Peripheral blood mononuclear cell (primary cell): Measurements from ENCODE around the genes KRT24, KRTAP2-4, KRTAP9-7 and KRT17.

- PRO-cap, 8 experiments = no peak in any of the 8 experiments
Observed at GRCh38 chr17:40556777-40557488, 8.3 kb downstream of the CCR7 start.

- PRO-cap, 8 experiments = no peak in any of the 8 experiments
Observed at GRCh38 chr17:40703554-40703887, at the start of gene KRT24. Gene KRT24 (minus strand): TSS chr17:40703752.

DNA sequence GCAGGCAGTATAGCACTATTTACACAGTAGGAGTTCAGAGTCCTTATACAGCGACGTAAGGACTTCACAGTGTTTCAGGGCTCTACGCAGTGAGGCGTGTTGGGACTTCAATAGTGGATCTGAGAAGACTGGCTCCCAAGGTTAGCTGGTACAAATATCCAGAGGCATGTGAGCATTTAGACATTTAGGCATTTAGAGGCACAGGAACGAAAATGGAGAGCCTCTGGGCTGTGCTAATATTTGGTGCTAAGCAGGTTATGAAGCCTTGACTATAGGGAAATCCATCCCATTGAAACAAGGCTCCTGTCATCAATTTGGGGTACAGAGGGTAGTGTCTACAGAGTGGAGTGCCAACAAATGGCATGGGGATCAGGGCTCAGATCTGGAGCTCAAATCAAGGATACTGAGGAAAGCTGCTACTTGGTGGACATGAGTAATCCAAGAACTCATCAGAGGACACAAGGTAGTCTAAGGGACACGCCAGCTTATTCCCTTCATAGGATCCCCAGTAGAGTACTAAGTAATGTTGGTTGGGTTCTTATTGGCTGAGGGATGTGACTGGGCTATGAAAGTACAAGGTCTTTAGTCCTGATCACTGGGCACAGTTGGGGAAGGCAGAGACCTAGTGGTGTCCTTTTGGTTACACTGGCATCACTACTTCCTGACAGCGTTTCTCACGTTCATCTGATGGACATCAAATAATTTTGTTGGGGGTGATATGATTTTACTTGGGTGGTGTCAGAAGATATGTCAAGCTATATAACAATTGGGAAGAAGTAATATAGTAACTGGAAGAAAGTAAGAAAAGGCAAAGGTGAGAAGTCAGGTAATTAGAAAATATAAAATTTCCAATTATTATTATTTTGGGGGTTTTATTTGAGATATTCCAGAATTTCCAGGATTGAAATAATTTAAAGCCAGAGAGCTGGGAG lies 5.2 kb downstream of the KRT10 start:
- PRO-cap, 8 experiments = no peak in any of the 8 experiments

DNA sequence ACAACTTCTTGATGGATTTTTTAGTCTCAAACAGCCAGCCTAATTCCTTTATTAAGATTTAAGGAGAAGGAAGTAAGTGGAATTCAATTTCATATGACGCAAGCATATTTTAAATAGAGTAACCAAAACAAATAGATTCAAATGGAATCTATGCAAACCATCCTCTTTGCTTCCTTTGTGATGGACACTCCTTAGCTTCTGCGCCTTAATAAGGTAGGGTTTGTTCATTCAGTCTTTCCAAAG lies 16.5 kb downstream of the KRT12 start:
- PRO-cap, 8 experiments = no peak in any of the 8 experiments

- PRO-cap, 8 experiments = no peak in any of the 8 experiments
Observed at GRCh38 chr17:40899746-40900396, 14.8 kb upstream of the KRT20 start.

DNA sequence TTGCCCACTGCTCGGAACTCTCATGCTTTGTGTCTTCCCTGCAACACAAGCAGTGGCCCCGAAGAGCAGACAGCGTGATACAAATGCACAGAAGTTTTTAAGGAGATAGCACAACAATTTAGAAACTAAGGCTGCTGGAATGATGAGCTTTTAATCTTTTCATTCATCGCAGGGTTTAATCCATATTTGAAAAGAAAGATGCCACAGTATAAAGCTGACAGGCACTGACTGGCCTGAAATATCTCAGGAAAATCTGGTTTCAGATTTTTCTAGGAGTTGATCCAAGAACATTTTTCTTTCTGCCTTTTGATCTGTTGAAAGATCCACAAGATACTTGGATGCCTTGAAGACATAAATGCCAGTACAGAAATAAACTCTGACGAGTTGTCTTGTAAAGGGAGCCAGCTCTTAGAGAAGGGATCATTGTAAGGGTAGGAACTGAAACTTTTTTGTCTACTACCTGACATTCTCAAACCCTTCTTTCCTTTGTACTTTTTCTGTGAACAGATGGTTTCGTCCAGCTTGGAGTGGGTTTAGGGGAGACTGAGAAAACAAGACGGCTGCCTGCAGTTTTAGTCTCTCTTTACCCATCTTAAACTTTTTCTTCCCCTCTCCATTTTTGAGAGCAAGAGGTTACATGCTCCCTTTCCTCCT lies 25.4 kb upstream of the KRT20 start:
- PRO-cap, 8 experiments = no peak in any of the 8 experiments

GRCh38 chr17:40945576-40945787 lies 8.0 kb upstream of the KRT23 start:
- PRO-cap, 8 experiments = no peak in any of the 8 experiments

GRCh38 chr17:40958096-40958921 lies 8.4 kb downstream of the KRT39 start:
- PRO-cap, 8 experiments = no peak in any of the 8 experiments

DNA sequence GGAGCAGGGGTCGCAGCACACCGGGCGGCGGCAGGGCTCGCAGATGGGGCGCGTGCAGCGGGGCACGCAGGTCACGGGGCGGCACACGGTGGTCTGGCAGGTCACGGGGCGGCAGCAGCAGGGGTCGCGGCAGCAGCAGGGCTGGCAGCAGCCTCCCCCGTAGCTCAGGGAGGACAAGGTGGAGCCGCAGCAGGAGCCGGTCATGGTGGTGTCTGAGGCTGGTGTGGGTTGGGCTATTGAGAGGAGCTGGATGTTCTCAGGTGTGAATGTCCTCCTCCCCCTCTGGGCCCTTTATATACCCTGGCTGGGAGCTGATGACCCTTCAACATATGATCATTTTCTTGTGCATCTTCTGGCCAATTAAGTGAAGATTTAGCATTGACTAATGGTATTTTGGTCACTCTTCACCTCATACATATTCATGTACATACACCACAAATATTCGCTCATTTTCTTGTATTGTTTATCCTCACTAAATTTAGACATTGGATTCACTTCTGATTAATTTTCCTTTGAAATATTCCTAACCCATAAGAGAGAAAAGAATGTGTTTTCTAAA lies at the start of gene KRTAP2-4:
Gene KRTAP2-4, minus strand, starts transcription at position 238 of the 559 bp plus-strand sequence.
- PRO-cap, 8 experiments = no peak in any of the 8 experiments

- PRO-cap, 8 experiments = no peak in any of the 8 experiments
Observed at GRCh38 chr17:41120080-41120712, 2.0 kb upstream of the KRTAP4-11 start.

DNA sequence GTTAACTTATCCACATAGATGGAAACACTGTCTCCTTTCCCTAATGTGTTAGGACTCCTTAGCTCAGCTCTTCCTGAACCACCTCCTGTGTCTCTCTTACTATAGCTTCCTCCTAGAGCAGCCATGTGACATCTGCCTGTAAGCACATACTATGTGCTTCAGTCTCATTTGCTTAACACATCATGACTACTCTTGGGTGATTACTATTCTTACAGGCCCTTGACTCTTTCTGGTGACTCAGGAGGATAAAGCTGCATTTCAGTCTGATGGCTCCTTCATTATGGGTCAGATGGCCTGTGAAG lies 284 bp upstream of the KRTAP4-2 start:
- PRO-cap, 8 experiments = no peak in any of the 8 experiments

GRCh38 chr17:41275537-41275870 lies at the start of gene KRTAP9-7:
Gene KRTAP9-7 (plus strand): TSS chr17:41275698.
- PRO-cap, 8 experiments = no peak in any of the 8 experiments

- PRO-cap, 8 experiments = peak in 2 of 8 experiments; most common plus-strand start chr17:41492694 (in 2)
Observed at GRCh38 chr17:41492374-41492948, 2.8 kb upstream of the KRT36 start.

- PRO-cap, 8 experiments = no peak in any of the 8 experiments
Observed at GRCh38 chr17:41524723-41525081, 3.4 kb downstream of the KRT19 start.

DNA sequence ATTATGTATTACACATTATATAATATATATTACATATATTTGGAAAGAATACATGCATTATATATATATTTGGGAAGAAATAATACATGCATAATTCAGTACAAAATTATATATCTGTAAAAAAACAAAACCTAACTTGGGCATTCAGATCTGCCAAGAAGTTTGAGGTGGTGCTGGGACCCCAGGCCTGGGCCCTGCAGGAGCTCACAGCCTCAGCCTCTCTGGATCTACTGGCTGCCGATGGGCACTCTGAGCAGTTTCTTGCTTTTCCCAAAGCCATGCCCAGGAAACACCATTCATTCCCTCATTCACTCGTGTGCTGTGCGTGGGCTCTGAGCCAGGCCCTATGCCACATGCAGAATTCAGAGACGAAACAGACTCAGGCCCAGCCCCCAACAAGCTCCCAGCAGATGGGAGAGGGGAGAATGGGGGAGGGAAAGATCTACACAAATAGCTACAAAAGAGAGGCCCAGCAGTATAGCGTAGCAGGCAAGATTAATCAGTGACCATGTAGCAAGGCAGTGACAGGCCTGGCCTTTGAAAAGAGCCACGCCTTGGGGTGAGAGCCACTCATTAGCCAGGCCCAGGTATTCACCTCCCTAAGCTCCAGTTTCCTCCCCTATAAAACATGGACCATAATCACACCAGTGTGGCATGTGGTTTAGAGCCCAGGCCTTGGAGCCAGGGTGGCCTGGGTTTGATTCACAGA lies 16.2 kb upstream of the KRT19 start:
- PRO-cap, 8 experiments = no peak in any of the 8 experiments

DNA sequence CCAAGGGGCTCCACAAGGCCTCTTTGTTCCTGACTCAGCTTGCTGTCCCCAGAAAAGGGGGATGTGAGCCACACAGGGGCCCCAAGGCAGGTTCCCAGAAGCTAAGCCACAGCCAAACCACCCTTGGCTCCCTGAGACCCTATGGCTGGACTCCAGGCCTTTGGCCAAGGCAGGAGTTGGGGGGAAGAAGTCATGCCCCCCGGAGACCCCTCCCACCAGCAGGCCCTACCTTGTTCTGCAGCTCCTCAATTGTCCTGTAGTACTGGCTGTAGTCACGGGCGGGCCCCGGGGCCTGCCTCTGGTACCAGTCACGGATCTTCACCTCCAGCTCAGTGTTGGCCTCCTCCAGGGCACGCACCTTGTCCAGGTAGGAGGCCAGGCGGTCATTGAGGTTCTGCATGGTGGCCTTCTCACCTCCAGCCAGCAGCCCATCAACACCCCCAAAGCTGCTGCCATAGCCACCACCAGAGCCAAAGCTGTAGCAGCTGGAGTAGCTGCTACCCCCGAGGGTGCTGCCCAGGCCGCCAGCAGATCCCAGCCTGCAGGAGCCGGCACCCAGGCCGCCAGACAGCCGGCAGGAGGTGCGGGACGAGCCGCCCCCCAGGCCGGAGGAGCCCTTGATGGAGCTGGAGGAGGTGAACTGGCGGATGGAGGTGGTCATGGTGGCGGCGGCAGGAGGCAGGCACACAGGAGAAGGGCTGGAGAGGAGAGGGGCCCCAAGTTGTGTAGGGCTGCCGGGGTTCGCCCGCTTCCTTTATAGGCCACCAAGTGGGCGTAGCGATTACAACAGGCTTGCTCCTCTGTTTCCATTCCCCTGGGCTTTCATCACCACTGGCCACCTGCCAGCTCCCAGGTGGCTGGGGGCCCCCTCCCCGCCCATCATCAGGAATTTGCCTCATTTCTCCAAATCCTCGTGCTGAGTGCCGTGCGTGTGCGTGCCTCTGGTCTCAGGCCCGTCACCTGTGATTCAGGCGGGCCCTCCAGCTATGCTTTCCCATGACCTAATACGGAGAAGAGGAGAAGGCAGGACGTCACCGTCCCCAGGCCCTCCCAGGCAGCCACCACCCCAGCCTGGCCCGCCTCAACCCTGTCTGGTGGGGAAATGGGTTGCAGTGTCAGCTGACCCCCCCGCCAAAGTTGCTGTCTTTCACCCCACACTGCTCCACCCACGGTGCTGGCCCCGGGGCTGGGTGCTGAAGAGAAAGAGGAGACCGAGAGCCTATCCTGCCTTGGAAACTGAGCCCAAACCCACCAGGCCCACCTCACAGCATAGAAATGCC lies at the start of gene KRT17:
Gene KRT17, minus strand, starts transcription at position 727 of the 1,280 bp plus-strand sequence.
- PRO-cap, 8 experiments = no peak in any of the 8 experiments

DNA sequence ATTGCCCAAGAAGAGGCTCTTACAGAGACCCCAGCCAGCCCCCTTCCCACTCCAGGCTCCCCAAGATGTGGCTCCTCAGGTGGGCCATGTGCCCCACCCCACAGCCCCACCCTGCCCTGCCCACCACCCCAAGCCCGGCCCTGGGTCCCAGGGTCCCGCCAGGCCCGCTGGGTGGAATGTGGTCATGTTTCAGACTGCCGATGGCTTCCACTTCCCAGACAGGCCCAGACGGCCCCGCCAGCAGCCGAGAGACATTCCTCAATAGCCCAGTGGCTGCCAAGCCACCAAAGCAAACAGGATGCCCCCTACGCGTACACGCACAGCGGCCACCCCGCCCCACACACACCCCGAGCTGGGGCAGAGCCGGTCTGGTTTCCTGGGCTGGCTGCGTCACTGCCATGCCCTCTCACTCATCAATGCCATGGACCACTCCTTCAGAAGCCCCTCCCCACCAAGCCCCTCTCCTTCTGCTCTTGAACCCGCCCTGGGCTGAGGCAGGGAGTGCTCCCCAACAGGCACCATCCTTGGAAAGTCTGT lies 1.2 kb upstream of the KRT17 start:
- PRO-cap, 8 experiments = no peak in any of the 8 experiments

DNA sequence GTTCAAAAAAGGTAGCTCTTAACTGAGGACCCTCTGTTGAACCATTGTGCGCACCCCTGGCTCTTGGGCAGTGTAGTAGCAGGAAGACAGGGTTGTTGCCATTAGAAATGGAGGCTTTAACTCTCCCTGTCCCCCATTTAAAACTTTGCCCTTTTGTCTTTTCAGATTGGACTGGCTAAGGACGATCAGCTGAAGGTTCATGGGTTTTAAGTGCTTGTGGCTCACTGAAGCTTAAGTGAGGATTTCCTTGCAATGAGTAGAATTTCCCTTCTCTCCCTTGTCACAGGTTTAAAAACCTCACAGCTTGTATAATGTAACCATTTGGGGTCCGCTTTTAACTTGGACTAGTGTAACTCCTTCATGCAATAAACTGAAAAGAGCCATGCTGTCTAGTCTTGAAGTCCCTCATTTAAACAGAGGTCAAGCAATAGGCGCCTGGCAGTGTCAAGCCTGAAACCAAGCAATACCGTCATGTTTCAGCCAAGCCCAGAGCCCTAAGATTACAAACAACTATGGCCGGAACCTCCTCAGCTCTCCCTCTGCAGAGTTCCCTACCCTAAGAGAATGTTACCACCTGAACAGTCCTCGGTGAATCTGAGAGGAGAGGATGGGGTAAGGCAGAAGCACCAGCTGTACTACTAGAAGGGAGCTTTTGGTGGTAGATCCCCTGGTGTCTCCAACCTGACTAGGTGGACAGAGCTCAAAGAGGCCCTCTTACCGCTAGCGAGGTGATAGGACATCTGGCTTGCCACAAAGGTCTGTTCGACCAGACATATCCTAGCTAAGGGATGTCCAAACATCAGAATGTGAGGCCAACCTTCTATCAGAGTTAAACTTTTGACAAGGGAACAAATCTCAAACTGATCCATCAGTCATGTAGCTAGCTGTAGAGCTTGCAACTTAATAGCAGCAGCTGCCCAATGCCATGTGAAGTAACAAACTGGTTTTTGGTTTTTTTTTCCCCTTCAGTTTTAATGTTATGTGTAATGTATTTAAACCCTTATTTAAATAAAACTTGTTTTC lies 2.2 kb downstream of the EIF1 start:
- PRO-cap, 8 experiments = peak in 7 of 8 experiments; most common plus-strand start position 682 of the sequence (in 7)

GRCh38 chr17:41792610-41793683 lies 6.4 kb upstream of the JUP start:
- PRO-cap, 8 experiments = no peak in any of the 8 experiments

GRCh38 chr17:41793684-41793810 lies 7.0 kb upstream of the JUP start:
- PRO-cap, 8 experiments = no peak in any of the 8 experiments